SK-N-MC (cell line): ENCODE measurements around a stretch of chr2.

GRCh38 chr2:72561854-72562748, 263.7 kb downstream of the EXOC6B start:
- RRBS = no CpG with 5 or more reads among the region's 4 CpGs

GRCh38 chr2:72693184-72693440, 132.7 kb downstream of the EXOC6B start:
- RRBS = no CpG with 5 or more reads among the region's 2 CpGs

GRCh38 chr2:73072071-73072629, 638 bp upstream of the SFXN5 start:
- RRBS = 93% methylated on average over 4 of the region's 13 CpGs

- RRBS = no CpG with 5 or more reads among the region's 6 CpGs
Observed at GRCh38 chr2:73418427-73418626, 32.7 kb downstream of the ALMS1 start.

DNA sequence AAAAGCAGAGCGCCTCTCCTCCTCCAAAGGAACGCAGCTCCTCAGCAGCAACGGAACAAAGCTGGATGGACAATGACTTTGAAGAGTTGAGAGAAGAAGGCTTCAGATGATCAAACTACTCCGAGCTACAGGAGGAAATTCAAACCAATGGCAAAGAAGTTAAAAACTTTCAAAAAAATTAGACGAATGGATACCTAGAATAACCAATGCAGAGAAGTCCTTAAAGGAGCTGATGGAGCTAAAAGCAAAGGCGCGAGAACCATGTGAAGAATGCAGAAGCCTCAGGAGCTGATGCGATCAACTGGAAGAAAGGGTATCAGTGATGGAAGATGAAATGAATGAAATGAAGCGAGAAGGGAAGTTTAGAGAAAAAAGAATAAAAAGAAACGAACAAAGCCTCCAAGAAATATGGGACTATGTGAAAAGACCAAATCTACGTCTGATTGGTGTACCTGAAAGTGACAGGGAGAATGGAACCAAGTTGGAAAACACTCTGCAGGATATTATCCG, 76.0 kb downstream of the ALMS1 start:
- RRBS = no CpG with 5 or more reads among the region's 12 CpGs

DNA sequence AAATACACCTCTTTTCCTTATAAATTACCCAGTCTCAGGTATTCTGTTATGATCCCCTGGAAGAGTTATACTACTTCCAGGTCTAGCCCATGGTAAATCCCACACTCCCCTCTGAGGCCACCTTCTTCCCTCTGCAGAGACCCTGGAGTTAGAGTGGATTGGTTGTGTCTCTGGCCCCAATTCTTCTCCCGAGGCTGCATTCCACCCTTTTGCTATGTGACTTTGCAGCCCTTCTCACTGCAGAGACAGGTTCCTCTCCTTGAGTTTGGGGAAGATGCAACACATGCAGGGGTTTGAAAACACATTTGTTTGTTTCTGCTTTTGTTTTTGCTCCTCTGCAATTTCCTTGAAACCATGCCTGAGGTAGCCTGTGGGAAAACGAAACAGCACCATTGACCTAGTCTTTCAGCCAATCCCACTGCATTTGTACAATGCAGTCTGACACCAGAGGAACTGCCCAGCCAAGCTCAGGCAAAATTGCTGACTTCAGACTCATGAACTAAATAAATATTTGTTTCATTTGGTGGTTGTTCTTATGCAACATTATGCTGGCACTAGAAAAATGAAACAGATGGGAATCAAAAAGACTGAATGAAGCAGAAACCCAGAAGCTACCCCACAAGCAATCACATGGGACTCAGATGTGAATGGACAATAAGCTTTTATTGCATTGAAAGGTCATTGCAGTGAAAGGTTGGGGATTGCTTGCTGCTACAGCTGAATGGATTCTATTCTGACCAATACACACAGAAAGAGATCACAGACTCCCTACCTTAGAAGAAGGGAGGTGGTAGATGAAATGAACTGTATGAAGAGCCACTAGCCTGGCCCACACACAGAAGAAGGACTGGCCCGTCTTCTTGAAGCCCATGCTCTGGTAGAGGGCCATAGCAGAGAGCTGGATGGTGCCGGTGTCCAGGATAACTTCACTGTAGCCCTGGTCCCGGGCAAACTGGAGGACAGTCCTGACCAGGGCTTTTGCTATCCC, 1.7 kb downstream of the NAT8 start:
- RRBS = no CpG with 5 or more reads among the region's 5 CpGs

DNA sequence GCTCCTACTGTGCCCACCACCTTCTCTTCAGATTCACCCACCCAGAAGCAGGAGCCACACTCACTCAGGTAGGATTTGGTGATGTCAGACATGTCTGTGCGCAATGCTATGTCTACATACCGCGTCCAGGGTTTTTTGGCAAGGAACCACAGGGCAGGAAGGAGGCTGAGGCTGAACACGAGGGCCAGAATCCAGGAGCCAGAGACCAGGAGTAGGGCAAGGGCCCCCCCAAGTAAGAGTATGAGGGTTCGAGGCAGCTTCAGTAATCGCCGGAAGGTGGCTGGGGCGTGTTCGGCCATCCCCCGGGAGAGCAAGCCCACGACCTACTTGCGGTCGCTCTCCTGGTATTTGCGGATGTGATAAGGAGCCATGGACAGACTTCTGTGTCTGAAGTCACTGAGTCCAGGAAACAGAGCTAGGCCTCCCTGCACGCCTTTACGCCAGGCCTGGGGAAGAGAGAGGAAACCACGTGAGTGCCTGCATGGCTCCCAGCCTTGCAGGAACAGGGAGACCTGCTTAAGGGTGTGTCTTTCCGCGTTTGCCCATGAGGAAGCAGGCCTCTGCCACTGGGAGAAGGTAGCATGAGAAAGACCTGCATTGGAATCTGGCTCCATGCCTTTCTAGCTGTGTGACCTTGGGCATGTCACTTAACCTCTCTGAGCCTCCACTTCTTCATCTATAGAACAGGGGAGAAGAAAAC, 36.1 kb downstream of the TPRKB start:
- RRBS = no CpG with 5 or more reads among the region's 19 CpGs

DNA sequence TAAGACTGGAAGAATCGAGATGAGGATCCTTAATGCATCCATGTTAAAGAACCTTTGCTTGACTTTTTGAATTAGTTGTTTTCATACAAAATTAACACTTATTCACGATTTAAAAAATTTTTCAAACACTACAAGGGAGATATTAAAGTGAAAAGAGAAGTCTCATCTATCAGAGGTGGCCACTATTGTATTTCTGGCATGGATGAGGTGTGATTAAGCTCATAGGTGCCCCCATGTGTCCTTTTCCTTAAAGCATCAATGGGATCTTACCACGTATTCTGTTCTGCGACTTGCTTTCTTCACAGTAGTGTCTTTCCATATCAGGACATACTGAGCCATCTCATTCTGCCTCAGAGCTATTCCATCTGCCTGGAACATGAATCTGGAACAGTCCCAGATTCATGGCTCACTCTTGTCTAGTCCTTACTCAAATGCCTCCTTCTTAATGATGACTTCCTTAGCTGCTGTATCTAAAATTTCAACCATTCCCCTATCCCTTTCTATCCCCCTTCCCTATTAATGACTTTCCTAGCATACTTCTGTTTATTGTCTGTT, 10.9 kb downstream of the STAMBP start:
- RRBS = no CpG with 5 or more reads among the region's 4 CpGs

GRCh38 chr2:73897051-73897730, 4.4 kb downstream of the ACTG2 start:
- RRBS = 84% methylated on average over 2 of the region's 8 CpGs

GRCh38 chr2:73911170-73911642, 15.5 kb upstream of the DGUOK start:
- RRBS = no CpG with 5 or more reads among the region's 4 CpGs

DNA sequence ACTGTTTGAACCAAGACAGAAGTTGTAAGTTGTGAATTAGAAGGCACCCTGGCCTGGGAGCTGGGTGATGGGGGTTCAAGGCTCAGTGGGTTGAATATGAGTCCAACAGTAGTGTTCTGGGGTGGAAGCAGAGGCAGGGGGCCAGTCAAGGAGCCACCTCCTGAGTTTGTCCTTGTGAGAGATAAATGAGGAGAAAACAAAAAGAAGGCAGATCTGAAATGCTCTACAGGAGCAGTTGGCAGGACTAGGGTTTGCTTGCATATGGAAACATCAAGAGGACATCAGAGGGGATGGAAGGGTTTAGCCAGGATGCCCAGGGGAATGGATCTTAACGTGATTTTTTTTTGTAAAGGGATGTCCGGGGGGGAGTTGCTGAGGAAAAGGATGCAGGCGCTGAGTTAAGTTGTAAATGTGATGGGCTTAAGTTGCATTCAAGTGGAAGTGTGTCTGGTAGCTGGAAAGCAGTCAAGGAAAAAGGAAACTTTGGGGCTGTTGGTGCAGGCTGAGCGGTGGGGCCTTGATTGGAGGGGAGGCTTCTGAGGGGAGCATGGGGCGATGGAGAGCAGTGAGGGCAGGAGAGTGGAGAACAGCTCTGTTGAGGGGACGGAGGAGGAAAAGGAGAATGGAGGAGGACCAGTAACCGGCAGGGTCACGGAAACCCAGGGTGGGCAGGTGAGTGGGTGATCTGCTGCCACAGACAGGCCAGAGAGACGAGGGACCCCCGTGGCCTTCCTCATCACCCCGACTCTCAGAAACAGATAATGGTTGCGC, 46.1 kb downstream of the TET3 start:
- RRBS = no CpG with 5 or more reads among the region's 12 CpGs

GRCh38 chr2:74054238-74054657, 69.5 kb downstream of the TET3 start:
- RRBS = no CpG with 5 or more reads among the region's 1 CpG

GRCh38 chr2:74119777-74121053, 27.5 kb downstream of the BOLA3 start:
- RRBS = 80% methylated on average over 32 of the region's 63 CpGs

- RRBS = no CpG with 5 or more reads among the region's 3 CpGs
Observed at GRCh38 chr2:74155514-74156253, 8.0 kb upstream of the BOLA3 start.

DNA sequence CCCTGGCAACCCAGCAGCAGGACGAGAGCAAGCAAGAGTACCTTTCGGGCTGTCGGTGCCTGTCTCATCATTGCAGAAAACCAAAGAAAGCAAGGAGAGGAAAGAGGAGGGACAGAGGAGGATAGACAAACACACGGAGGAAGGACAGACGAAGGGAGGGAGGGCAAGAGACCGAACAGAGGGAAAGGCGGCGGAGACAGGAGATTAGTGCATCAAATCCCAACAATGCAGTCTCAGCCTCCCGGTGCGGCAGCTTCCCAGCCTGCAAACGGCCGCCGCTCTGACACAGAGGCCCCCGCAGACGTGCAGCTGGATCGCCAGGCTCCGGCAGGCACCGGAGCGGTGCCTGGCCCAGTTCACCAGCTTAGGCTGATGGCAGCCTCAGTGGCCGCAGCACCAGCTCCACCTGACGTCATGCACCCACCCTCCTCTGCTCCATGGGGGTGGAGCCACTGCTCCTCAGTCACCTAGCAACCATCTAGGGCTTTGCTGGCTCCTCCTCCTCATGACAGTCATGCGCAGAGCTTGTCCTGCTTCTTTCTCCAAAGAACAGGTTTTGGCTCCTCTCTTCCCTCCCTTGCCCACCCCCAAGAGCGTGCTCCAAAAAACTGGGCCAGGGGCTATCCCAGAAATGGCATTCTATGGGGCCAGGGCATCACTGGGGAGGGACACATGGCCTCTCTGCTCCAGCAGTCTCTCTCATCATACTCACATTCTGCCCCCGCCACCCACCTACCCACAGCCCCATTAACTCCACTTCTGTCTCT, 5.6 kb downstream of the DCTN1 start:
- RRBS = 94% methylated on average over 9 of the region's 24 CpGs

GRCh38 chr2:74504123-74504432, 3.4 kb downstream of the PCGF1 start:
- RRBS = 90% methylated on average over 3 of the region's 8 CpGs

- RRBS = no CpG with 5 or more reads among the region's 33 CpGs
Observed at GRCh38 chr2:74552255-74553555, 1.0 kb downstream of the LOXL3 start.

DNA sequence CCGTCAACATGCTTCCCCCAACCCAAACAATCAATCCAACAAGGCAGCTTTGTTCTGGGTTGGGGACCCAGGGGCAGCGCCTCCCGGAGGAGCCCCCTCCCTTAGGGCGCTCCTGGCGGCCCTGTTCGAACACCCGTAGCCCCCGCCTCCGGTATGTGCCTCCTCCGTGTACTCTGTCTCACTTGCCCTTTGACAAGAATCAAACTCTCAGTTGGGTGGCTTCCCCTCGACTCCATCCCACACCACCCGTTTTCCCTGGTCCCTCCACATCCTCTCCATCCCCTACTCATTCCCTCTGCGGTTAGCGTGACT, 230 bp downstream of the LOXL3 start:
- RRBS = 92% methylated on average over 7 of the region's 14 CpGs

- RRBS = no CpG with 5 or more reads among the region's 6 CpGs
Observed at GRCh38 chr2:74577276-74578121, 23.0 kb downstream of the DOK1 start.

DNA sequence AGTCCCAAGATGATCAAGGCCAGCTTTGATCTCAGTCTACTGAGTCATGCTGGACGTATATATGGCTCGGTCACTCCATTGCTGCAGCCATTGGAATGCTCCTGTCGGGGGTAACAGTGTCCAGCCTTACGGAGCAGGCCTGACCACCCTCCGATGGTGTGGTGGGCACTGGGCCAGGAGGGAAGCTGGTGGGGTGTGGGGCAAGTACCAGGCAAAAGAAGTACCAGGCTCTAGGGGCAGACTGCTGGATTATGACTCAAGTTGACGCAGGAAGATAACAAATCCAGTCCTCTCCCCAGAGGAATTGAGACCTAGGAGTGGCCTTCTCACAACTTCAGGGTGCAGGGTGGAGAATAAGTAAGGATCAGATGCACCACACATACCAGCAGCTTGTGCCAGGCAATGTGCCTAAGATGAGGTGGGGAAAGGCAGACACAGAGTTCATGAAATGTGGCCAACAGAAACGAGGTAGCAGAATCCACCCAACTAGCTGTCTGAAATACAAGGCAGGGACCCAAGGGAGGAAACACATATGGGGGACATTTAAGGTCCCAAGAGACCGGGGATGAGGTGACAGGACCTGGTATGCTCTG, 37.9 kb downstream of the SEMA4F start:
- RRBS = no CpG with 5 or more reads among the region's 8 CpGs